ENCODE data around the genes TRIM31, GNL1, PPP1R18 and TUBB.

DNA sequence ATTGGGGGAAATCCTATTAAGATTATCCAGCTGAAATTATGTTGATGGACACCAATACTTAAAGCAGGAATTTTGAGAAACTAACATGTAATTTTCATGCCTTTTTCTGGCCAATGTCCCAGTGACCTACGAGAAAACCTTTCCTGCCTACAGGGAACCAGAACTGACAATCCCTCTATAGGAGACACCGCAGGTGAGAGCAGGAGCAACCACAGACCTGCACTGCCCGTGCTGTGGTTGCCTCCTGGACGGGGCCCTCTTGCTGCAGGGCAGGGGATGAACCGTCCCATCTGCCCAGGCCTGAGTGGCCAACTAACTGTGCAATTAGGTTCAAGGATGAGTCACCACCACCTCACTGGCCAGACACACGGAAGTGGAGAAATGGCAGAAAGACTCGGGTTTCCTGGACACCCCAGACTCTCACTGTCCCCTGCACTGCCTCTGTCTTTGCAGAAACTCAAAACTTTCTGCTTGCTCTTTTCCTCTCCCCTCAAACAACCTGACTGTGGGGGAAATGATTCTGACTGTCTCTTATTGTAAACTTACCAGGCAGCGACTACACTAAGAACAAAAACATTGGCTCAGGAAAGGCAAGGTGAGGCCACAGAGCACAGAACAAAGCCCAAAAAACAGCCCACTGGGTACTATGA is 13.8 kb upstream of the HLA-G start:
- RRBS, result no CpG with 5 or more reads among the region's 8 CpGs
CAGE:
- cytosol, long polyA plus RNA, result no peak
- long polyA plus RNA, result no peak
- nucleus, long polyA plus RNA, result no peak

DNA sequence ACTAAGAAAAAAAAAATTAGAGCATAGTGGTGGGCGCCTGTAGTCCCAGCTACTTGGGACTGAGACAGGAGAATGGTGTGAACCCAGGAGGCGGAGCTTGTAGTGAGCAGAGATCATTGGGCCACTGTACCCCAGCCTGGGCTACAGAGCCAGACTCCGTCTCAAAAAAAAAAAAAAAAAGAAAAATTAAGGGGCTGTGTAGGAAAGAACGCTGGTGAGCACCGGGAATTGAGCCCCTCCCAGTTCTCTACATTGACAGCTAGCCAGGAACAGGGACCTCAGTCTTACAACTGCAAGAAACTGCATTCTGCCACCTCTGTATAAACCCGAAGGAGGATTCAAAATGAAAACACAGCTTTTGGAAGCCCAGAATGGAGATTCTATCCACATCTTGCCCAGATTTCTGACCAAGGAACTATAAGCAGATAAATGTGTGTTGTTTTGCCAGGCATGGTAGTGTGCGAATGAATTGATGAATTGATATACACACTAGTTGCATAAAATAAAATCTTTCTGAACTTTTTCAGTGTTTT is 1.8 kb upstream of the HLA-A start:
- RRBS, result no CpG with 5 or more reads among the region's 7 CpGs
CAGE:
- cytosol, long polyA plus RNA, result no peak
- long polyA plus RNA, result no peak
- nucleus, long polyA plus RNA, result no peak

- RRBS, result no CpG with 5 or more reads among the region's 4 CpGs
CAGE:
- cytosol, long polyA plus RNA, result no peak
- long polyA plus RNA, result no peak
- nucleus, long polyA plus RNA, result no peak
These were observed 1.3 kb upstream of the HLA-A start for GRCh38 chr6:29940973-29941452.

- RRBS, result no CpG with 5 or more reads among the region's 5 CpGs
CAGE:
- cytosol, long polyA plus RNA, result no peak
- long polyA plus RNA, result no peak
- nucleus, long polyA plus RNA, result no peak
These were observed 32.5 kb downstream of the HLA-A start for GRCh38 chr6:29974879-29975261.

- RRBS, result no CpG with 5 or more reads among the region's 7 CpGs
CAGE:
- cytosol, long polyA plus RNA, result no peak
- long polyA plus RNA, result no peak
- nucleus, long polyA plus RNA, result no peak
These were observed 1.1 kb downstream of the POLR1H start for GRCh38 chr6:30062155-30062527.

GRCh38 chr6:30113004-30113962 is at the start of gene TRIM31:
TSS of gene TRIM31 (minus strand) at chr6:30113090.
- RRBS, result no CpG with 5 or more reads among the region's 4 CpGs
CAGE:
- cytosol, long polyA plus RNA, result no peak
- long polyA plus RNA, result no peak
- nucleus, long polyA plus RNA, result no peak

DNA sequence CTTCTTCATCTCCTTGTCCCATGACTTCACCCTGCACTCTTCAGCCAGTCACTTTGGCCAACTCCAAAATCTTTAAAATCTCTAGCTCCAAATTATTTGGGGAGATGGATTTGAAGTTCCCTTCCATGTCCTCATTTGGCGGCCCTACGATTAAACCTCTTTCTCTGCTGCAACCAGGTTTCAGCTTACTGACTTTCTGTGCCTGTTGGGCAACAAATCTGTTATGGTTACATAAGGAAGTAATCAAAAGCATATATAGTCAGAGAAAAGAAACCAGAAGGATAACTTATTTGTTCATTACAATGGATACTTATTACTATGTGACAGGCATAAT is 9.5 kb upstream of the TRIM31 start:
- RRBS, result no CpG with 5 or more reads among the region's 2 CpGs
CAGE:
- cytosol, long polyA plus RNA, result no peak
- long polyA plus RNA, result no peak
- nucleus, long polyA plus RNA, result no peak

DNA sequence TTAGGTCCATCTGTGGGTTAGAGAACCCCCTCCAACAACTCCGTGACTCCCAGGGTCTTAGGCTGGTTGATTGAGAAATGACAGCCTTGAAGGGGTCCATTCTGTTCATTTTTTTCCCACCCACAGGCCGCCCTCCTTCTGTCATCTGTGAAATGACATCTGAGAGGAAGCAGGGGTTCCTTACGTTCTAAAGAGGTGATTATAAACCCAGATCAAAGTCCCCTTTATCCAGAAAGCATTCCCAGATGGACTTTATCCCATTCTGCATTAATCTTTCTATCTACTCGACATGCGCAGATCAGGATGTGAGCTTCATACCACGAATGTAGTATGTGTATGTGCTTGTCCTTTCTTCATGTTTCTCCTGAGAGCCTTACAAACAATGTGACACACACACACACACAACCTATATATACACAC is 5.9 kb downstream of the TRIM10 start:
- RRBS, result no CpG with 5 or more reads among the region's 6 CpGs
CAGE:
- cytosol, long polyA plus RNA, result no peak
- long polyA plus RNA, result no peak
- nucleus, long polyA plus RNA, result no peak

GRCh38 chr6:30158361-30159068 is 2.5 kb downstream of the TRIM10 start:
- RRBS, result 60% methylated on average over 3 of the region's 6 CpGs
CAGE:
- cytosol, long polyA plus RNA, result no peak
- long polyA plus RNA, result no peak
- nucleus, long polyA plus RNA, result no peak

GRCh38 chr6:30195354-30196023 is 17.7 kb downstream of the TRIM26 start:
- RRBS, result no CpG with 5 or more reads among the region's 3 CpGs
CAGE:
- cytosol, long polyA plus RNA, result no peak
- long polyA plus RNA, result no peak
- nucleus, long polyA plus RNA, result no peak

DNA sequence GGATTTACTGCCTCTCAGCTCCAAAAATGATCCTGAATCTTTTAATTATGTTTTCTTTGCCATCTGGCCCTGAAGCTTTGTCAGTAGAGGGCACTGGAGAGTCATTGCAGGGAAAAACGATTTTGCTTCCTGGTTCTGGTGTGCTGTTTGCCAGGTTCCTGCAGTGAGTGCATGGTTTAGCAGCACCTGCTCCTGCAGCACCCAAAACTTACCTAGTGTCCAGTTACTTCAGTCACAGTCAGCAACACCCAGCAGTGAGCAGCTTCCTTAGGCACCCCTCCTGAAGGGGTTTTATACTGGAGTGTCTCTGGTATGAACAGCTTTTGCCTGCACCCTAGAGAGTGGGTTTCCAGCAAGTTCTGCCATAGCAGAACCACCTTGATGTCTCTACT is 6.0 kb upstream of the TRIM26 start:
- RRBS, result no CpG with 5 or more reads among the region's 1 CpG
CAGE:
- cytosol, long polyA plus RNA, result no peak
- long polyA plus RNA, result no peak
- nucleus, long polyA plus RNA, result no peak

DNA sequence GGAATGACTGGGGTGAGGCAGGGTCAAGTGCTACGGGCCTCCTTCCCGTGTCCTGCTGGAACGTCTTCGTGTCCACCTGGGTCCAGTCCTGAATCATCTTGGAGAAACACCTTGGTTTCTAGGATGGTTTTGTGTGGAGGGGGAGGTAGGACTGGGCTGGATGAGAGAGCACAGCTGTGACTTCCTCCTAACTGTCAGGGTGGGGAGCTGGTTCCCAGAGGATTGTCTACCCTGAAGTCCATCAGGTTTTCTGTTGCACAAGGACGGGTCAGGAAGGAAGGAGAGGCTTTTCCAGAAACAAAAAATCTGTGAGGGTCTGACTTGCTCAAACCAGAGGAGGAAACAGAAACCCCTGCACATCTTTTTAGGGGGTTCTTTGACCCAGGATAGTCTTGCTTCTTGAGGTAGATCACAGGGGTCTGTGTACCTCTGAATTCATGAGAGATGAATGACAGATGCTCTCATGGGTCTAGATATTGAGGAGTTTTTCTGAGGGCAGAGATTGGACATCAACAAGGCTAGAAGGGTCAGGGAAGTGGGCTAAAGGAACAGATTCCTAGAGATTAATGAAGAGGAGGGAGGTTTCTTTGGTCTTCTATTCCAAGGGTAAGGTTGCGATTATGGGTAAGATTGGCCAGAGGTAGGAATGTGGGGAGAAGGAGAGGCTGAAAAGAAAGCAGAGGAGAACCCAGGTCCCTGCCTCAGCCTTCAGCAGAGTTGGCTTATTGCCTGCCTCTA is 2.5 kb upstream of the RPP21 start:
- RRBS, result no CpG with 5 or more reads among the region's 6 CpGs
CAGE:
- cytosol, long polyA plus RNA, result no peak
- long polyA plus RNA, result no peak
- nucleus, long polyA plus RNA, result start-site peak on the plus strand centred at position 587 of the sequence, 185 bp wide, 46 and 23 reads in 2 replicates

- RRBS, result under 1% methylated on average over 15 of the region's 75 CpGs
CAGE:
- cytosol, long polyA plus RNA, result start-site peak on the minus strand at chr6:30555586-30556525, 1,633 and 1,205 reads in 2 replicates
- long polyA plus RNA, result start-site peak on the minus strand at chr6:30555589-30556526, 1,247 and 1,364 reads in 2 replicates
- nucleus, long polyA plus RNA, result start-site peak on the minus strand at chr6:30556193-30556322, 291 and 634 reads in 2 replicates; start-site peak on the minus strand at chr6:30556439-30556535, 86 and 59 reads in 2 replicates
These were observed at the start of gene GNL1 for GRCh38 chr6:30555774-30556680. TSS of gene GNL1 (minus strand) at chr6:30556489.

- RRBS, result no CpG with 5 or more reads among the region's 13 CpGs
CAGE:
- cytosol, long polyA plus RNA, result no peak
- long polyA plus RNA, result no peak
- nucleus, long polyA plus RNA, result no peak
These were observed 5.2 kb downstream of the PRR3 start for GRCh38 chr6:30562310-30562767.

DNA sequence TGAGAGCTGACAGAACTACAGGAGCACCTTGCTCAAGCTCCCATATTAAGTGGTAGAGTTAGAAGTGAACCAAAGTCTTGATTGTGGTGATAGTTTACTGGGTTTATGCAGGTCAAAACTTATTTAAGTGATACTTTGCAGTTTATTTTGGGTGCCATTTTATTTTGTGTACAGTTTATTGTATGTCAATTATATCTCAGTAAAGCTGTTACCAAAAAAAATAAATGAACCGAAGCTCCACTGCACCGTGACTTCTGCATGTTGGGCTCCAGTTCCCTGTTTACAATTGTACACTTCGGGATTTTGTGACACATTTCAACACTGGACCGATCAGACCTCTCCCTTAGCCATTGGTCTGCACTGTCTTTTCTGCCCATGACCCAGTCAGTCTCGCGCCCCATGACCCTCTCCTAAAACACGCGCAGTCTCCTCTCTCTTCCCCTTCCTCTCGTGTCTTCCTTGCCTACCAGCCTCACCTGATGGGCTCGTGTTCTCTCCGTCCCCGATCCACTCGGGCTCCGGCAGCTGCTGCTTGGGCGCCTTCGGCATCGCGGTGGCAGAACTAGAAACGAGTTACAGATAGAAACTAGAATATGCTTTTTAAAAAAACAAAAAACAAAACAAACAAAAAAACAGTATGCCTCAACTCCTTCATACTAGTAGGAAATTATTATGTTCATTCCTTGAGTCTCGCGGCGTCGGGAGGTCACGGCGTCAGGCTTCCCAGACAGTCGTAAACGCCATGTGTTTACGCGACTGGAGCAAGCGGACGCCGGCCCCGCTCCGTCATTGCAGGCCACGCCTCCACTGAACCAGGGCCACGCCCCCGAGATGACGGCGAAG is 505 bp upstream of the ABCF1 start:
- RRBS, result under 1% methylated on average over 7 of the region's 39 CpGs
CAGE:
- cytosol, long polyA plus RNA, result no peak
- long polyA plus RNA, result no peak
- nucleus, long polyA plus RNA, result start-site peak on the minus strand centred at position 710 of the sequence, 82 bp wide, 101 and 56 reads in 2 replicates

GRCh38 chr6:30613321-30613848 is 3.7 kb downstream of the PPP1R10 start:
CAGE:
- cytosol, long polyA plus RNA, result no peak
- long polyA plus RNA, result no peak
- nucleus, long polyA plus RNA, result no peak

DNA sequence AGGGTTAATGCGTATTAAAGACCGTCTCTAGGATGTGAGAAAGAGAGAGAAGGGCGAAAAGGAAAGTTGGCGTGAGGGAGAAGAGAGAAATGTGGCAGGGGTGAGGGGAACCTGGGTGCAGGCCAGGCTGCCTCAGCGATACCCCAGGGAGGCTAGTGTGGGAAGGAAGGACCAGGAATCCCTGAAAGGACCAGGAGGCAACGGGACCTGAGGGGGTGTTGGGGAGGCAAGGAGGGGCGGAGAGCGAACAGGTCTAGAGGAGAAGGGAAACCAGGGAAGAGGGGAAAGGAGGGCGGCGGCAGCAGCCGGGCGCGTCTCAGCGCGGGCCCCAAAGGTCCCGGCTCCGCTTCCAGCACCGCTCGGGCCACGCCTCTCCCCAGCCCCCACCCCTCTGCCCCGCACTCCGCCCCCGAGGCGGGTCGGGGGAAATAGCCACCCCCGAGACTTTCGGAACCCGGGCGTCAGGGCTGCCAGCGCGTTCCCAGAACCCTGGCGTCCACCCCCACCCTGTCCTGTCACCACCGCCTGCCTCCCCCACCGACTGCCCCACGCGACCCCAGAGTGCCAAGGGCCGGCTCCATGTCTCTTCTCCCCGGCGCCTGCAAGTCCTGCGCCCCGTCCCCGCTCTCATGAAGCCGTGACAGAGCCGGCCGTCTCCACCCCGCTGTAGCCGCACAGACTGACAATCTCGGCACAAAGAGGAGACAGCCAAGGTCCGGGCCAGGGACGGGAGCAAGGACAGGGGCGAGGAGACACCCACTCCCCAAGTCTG is at the start of gene PPP1R18:
TSS of gene PPP1R18 (minus strand) at position 323 of the 772 bp plus-strand sequence.
- RRBS, result under 1% methylated on average over 18 of the region's 51 CpGs
CAGE:
- cytosol, long polyA plus RNA, result no peak
- long polyA plus RNA, result no peak
- nucleus, long polyA plus RNA, result no peak

DNA sequence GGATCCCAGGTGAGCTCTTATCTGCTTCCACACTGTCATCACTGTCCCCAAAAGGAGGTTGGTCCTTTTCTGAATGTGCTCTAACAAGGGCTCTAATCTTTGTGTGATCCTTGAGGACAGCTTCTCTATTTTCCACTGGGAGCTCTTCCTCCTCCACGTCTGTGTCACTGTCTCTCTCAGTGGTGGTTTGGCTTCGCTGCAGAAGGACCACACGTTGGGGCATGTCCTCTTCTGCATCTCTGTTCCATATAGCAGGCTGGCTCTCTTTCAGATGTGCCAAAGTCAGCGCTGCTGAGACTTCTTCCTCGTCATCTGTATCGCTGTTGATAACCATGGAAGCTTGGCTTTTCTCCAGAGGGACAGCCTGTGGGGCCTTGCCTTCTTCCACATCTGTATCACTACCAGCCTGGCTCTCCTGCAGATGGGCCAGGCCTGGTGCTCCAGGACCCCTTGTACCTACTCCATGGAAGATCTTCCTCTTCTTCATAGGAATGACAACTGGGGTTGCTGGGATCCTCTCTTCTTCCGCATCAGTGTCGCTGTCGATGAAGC is 4.6 kb downstream of the MDC1 start:
- RRBS, result no CpG with 5 or more reads among the region's 9 CpGs
CAGE:
- cytosol, long polyA plus RNA, result no peak
- long polyA plus RNA, result no peak
- nucleus, long polyA plus RNA, result no peak

DNA sequence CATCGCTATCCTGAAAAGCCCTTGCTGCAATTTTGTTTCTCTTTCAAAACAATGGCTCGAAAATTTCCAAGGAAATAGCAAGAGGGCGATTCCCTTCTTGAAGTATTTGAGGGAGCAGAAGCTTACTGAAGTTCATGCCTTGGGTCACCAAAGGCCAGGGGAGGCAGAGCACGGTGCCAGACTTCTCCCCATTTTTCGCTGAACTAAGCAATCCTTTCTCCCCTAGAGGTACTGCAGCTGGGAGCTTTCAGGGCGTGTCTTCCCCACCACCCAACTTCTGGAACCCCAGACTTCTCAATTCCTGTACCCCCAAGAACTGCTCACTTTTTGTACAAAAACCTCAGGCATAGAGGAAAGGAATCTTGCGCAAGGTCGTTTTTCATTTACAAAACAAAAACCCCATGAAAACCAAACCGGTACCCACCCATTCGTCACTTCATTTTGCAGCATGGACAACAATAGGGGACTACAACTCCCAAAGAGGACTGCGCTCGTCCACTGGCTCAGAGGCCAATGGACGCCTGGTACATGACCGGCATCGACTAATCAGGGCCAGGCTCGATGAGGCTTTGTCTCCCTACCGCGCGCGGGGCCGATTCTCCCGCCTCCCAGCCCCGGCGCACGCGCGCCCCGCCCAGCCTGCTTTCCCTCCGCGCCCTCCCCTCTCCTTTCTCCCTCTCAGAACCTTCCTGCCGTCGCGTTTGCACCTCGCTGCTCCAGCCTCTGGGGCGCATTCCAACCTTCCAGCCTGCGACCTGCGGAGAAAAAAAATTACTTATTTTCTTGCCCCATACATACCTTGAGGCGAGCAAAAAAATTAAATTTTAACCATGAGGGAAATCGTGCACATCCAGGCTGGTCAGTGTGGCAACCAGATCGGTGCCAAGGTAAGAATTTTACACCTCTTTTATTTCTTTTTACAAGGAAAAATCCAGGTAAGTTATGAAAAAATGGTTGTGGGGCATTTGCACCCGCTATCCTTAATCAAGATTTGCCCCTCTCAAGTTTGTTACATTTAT is at the start of gene TUBB:
TSS of gene TUBB (plus strand) at position 676 of the 1,019 bp plus-strand sequence.
- RRBS, result under 1% methylated on average over 12 of the region's 41 CpGs
CAGE:
- cytosol, long polyA plus RNA, result start-site peak on the plus strand centred at position 705 of the sequence, 57 bp wide, 1,814 and 2,908 reads in 2 replicates
- long polyA plus RNA, result start-site peak on the plus strand centred at position 697 of the sequence, 70 bp wide, 4,028 and 2,291 reads in 2 replicates
- nucleus, long polyA plus RNA, result start-site peak on the plus strand centred at position 704 of the sequence, 59 bp wide, 928 and 1,993 reads in 2 replicates

GRCh38 chr6:30838306-30838866 is 45.9 kb upstream of the DDR1 start:
- RRBS, result no CpG with 5 or more reads among the region's 11 CpGs
CAGE:
- cytosol, long polyA plus RNA, result no peak
- long polyA plus RNA, result no peak
- nucleus, long polyA plus RNA, result no peak

All from SK-N-SH (cell line).